ENCODE results near the genes H4C16, C12orf60, SMCO3 and PLEKHA5.

DNA sequence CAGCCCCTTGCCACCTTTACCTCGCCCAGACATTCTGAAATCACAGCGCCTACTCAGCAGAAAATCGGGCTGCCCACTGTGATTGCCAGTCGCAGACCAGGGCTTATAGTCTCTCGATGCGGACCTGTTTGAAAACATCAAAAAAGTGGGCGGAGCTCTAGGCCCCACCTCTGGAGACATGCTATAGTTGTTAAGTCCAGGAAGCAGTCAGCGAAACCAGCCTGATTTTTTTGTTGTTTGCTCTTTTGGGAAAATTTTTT is at the start of gene H4C16:
Gene H4C16 (minus strand): TSS at position 80 of the 260 bp plus-strand sequence.
- RRBS: no CpG with 5 or more reads among the region's 8 CpGs

- RRBS: no CpG with 5 or more reads among the region's 12 CpGs
Observed at GRCh38 chr12:14803577-14803834, at the start of gene C12orf60. Gene C12orf60 (plus strand): TSS chr12:14803670.

GRCh38 chr12:14814004-14814483 is at the start of gene SMCO3:
Gene SMCO3 (minus strand): TSS chr12:14814182.
- RRBS: no CpG with 5 or more reads among the region's 4 CpGs

DNA sequence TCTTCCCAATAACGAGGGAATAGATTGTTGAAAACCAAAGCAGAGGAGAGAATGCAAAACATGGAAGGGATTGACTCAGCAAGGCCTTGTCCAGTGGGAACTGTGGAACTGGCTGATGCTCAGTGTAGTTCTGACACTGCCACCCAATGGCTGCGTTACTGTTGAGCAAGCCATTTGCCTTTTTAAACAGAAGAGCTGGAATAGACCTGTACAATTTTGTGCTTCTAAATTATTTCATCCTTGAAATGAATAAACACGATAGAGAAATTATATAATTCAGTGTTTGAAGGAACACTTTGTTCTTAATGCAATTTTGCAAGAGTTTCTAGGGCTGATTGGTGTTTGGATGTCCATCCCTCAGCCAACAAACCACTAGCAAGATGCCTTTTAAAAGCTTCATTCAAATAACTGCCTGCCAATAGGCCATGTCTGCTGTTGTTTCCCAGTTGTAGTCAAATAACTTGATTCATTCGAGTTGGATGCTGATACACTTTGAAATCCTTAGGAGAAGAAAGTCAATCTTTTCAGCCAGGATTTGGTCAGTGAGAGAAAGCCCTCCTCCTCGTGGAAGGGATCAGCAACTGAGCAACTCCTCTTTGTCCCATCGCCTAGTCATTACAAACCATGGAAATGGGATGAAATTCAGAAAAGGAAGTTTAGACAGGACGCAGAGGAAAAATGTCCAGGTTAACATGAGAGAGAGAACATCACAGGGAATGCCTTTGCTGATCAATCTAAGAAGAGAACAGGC is 7.3 kb upstream of the MGP start:
- RRBS: no CpG with 5 or more reads among the region's 7 CpGs

- RRBS: no CpG with 5 or more reads among the region's 3 CpGs
Observed at GRCh38 chr12:14957533-14957874, 3.9 kb downstream of the ARHGDIB start.

GRCh38 chr12:14959451-14959803 is 2.0 kb downstream of the ARHGDIB start:
- RRBS: no CpG with 5 or more reads among the region's 3 CpGs

- RRBS: no CpG with 5 or more reads among the region's 14 CpGs
Observed at GRCh38 chr12:14960607-14961485, 555 bp downstream of the ARHGDIB start.

- RRBS: no CpG with 5 or more reads among the region's 4 CpGs
Observed at GRCh38 chr12:15207011-15207328, 14.2 kb downstream of the RERG start.

DNA sequence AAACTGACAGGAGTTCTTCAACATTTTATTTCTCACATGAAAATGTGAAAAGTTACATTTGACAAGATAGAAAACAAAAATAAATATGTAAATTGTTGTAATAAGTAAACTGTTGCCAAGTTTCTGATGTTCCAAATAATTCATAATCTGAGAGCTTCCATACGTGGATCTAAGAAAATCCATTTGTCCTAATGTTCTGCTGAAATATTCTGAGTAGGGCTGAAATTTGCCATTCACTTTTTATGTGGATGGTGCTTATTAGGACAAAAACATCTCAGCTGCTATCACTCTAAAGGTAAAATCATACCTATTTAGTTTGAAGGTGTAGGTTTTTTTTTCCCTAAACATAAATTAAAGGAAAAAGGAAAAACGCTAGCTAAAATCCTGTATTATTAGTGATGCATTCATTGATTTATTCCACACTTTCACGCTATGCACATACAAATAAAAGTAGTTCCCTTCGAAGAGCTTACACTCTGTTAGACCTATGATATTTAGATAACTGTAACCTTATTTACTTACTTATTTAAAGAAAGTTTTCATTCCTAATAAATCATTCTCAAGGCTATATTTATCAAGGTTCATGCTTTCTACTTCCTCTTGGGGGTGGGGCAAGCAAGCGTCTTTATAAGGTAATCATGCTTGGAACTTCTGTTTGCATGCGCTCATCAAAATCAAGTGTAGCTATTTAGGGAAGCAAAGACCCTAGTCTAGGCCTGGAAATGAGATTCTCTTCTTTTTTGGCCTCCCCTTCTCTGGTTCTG is 1.0 kb downstream of the RERG start:
- RRBS: no CpG with 5 or more reads among the region's 6 CpGs

DNA sequence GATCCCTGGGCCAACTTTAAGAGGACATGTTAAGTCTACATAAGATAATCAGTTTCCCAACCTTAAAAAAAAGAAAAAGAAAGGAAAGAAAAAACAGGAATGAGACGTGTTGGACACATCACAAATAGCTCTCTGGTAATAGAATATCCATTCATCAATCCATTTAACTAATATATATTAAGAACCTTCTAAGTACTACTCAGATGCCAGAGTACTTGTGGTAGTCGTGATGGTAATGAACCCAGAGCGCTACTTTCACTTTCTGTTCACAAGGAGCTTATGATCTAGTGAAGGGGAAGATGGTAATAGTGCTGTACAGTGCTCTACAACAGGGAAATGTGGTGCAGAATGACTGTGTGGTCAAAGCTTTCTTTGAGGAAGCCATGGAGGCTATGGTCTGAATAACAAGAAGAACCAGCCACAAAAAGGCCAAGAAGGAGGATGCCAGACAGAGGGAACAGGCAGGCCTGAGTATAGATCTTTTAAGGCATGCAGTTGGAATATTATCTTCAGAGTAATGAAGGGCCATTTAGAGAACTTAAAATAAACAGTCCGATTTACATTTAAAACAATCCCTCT is 212.0 kb downstream of the PTPRO start:
- RRBS: no CpG with 5 or more reads among the region's 4 CpGs

- RRBS: no CpG with 5 or more reads among the region's 1 CpG
Observed at GRCh38 chr12:15700469-15701002, 88.7 kb downstream of the EPS8 start.

- RRBS: no CpG with 5 or more reads among the region's 2 CpGs
Observed at GRCh38 chr12:15746288-15747335, 42.6 kb downstream of the EPS8 start.

DNA sequence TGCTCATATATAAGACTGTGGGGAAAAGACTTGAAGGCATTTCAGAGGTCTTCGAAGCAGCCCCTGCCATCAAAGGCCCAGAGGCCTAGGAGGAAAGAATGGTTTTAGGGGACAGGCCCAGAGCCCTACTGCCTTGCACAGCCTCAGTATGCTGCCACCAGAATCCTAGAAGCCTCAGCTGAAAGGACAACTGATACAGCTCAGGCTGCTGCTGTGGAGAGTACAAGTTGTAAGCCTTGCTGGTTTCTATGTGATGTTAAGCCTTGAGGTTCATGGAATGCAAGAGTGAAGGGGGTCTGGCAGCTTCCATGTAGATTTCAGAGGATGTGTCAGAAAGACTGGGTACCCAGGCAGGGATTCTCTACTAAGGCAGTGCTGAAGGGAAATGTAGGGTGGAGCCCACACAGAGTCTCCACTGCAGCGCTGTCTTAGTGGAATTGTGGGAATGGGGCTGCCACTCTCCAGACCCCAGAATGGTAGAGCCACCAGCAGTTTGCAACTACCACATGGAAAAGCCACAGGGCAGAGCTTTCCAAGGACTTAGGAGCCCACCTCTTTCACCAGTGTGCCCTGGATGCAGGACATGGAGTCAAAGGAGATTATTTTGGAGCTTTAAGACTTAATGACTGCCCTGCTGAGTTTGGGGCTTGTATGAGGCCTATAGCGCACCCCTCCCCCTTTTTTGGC is 110.1 kb downstream of the DERA start:
- RRBS: no CpG with 5 or more reads among the region's 3 CpGs

GRCh38 chr12:16609031-16609674 is 3.2 kb upstream of the LMO3 start:
- RRBS: no CpG with 5 or more reads among the region's 9 CpGs

DNA sequence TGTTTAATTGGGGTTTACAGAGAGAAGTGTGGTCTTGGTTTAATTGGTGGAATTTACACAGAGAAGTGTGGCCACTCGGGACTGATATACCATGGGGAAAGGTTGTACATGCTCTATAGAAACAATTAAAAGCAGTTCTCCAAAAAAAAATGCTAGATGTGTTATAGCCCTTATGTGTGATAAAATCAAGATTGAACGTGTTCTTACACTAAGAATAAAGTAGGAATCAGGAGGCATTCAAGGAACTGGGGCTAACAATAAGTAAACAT is 680.3 kb downstream of the RERGL start:
- RRBS: no CpG with 5 or more reads among the region's 2 CpGs

DNA sequence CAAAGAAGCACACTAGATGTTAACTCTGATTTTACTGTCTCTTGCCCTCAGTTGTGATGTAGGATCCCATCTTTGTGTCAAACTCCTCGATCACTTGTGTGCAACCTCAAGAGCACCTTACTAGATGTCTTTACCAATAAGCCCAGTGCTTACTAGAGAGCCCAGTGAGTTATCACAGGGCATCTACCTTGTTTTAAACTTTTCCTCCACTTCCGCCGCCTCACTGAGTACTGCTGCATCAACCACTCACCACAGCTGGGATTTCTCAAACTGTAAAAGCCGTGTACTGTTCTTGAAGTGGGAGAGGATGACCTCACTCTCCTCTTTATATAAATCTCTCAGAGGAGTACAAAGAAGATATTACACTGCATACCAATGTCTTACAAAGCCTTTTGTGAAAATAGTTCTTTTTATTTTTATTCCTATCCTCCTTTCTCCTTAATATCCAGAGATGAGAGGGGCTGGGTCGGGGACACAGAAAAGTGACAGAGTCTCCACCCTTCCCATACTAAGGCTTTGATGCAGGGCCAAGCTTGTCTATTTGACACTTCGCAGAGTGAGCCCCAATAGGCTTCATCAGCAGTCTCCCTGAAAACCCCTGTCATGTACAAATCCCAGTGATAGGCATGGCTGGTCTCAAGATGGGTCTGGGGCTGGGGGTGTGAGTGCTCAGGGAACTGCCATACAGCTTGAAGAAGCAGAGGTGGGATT is 94.1 kb downstream of the PLCZ1 start:
- RRBS: no CpG with 5 or more reads among the region's 6 CpGs

DNA sequence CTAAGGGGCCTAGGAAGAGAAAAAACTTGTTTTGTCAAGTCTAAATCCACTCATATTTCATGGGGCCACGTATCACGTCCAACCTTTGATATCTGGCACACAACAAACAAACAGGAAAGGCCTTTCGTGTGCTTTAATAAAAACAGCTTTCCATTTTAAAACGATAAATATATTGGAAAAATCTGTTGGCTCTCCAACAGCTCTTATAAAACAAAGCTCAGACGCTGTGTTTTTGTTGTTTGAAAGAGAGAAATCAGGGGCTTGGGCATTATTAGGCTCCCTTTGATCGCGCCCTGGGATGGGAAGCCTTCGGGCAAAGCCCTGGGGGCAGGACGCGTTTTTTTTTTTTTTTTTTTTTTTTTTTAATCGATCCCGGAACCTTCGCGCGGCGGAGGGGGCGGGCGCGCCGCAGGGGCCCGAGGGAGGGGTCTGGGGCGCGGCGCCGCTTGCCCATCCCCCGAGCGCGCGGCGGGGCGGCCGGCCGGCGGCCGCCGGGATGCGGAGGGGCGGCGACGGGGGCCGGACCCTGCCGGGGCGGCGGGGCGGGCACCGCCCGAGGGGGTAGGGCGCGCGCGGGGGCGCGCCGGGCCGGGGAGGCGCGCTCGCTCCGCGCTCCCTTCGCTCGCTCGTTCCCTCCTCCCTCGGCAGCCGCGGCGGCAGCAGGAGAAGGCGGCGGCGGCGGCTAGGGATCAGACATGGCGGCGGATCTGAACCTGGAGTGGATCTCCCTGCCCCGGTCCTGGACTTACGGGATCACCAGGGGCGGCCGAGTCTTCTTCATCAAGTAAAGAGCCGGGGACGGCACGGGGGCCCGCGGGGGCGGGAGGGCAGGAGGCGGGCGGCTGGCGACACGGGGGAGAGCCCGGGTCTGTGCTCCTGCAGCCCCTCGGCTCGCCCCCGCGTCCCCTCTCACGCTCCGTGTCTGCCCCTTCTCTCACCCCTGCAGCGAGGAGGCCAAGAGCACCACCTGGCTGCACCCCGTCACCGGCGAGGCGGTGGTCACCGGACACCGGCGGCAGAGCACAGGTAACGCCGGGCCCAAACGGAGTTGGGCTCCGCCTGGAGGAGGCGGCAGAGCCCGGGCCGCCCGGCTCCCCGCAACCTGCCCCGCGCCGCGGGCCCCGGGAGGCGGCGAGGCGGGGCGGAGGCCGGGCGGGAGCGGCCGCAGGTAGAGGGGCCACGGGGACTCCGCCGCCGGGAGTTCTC is at the start of gene PLEKHA5:
Gene PLEKHA5 (plus strand): TSS at position 629 of the 1,206 bp plus-strand sequence.
- RRBS: 2% methylated on average over 41 of the region's 128 CpGs

DNA sequence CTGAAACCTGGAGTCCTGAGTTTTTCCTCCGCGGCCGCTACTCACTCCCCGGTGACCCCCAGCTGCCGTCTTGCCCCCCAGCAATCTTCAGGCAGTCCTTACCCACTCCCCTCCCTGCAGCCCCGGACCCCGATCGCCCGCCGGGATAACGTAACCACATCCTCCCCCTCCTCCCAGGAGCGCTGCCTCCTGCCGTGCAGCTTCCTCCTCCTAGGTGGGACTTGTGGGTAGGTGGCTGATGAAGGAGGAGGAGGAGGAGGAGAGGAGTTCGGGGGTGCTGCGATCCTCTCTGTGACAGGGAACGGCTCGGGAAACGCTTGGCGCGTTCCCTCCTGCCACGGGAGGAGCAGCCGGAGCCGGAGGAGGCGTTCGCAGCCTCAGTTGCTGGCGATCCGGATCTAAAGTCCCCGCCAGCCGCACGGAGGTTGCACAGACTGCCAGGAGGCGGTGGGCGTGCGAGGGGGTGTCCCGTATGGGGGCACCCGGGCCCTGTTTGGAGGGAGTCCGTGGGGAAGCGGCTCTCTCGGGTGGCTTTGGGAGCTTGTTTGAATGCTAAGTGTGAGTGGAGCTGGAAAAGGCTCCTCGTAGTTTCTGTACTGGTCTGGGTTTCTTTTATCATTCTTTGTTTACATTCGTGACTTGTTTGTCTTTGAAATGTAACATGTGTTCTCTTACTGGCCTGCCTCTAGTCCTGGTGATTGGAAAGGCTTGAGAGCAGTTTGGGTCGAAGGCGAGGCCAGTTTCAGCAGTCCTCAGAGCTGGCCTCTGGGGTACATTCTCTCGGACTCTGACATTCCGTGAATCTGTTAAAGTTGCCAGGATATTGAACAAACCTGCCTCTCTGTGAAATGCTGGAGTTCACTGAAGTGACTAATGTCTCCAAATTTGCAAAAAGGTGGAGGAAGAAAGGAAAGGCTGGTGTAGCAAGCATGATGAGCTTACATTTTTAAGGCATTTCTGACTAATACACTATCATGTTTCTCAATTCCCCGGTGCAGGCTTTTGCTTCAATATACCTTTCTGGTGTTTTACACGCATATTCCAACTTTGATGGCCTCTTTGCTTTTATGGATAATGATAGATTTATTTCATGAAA is 1.3 kb downstream of the PLEKHA5 start:
- RRBS: 2% methylated on average over 15 of the region's 46 CpGs

DNA sequence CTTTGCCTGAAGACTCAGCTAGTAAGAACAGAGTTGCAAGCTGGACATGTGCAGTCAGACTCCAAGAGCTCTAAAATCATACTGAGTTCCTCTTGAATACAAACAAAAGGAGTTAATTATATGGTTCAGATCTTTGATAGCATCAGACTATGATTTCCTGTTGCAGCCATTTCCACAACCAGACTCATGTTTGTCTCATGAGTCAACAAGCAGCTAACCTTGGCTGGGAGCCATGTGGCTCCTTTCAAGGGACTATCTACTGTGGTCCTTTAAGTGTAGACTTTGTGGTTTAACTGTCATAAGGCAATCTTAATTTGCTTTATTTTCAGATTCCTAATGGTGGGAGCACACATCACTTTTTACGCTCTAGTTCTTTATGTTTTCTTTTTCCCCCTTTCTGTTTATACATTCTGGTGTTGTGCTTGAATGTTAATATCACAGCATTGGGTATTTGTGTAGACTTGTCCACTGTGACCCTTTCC is 144.4 kb downstream of the PLEKHA5 start:
- RRBS: no CpG with 5 or more reads among the region's 1 CpG